Measurements from ENCODE around the gene TAF1C.

DNA sequence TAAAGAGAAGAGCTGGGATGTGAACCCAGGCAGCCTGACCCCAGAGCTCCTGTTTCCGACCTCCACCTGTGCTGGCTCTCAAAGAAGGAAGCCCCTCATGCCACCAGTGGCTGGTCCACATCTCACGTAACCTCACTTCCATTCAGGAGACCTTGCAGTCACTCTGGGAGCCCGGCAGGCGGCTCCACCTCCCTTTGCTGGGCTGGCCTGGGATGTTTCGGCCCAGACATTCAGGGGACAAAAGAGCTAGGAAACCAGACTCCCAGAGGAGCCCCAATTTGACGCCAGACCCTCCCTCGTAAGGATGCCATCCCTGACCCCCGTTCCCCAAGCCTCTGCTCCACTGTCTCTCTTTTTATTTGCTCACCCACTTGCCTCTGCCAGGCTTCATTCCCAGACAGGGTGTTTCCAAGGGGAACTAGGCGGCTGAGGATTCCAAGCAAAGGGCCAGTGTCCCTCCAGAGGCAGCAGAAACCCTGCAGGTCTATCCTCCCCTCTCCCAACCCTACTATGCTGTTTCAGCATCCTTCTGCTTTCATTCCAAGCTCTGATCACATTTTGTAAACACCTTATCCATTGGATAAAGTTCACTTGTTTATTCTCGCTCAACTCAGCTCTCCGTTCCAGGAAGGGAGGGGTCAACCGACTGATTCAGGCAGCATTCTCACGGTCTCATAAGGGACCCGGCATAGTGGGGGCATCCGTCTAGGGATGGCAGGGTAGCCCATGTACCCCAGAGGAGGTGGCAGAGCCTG is 2.7 kb downstream of the TAF1C start:
- PRO-cap, result no peak

GRCh38 chr16:84186435-84187427 is at the start of gene TAF1C:
TAF1C (minus strand) TSS chr16:84187057.
- PRO-cap, result bidirectional peak, plus-strand start at chr16:84187135, minus-strand start at chr16:84187033

- PRO-cap, result no peak
These were observed 6.0 kb downstream of the ADAD2 start for GRCh38 chr16:84196920-84197391.

DNA sequence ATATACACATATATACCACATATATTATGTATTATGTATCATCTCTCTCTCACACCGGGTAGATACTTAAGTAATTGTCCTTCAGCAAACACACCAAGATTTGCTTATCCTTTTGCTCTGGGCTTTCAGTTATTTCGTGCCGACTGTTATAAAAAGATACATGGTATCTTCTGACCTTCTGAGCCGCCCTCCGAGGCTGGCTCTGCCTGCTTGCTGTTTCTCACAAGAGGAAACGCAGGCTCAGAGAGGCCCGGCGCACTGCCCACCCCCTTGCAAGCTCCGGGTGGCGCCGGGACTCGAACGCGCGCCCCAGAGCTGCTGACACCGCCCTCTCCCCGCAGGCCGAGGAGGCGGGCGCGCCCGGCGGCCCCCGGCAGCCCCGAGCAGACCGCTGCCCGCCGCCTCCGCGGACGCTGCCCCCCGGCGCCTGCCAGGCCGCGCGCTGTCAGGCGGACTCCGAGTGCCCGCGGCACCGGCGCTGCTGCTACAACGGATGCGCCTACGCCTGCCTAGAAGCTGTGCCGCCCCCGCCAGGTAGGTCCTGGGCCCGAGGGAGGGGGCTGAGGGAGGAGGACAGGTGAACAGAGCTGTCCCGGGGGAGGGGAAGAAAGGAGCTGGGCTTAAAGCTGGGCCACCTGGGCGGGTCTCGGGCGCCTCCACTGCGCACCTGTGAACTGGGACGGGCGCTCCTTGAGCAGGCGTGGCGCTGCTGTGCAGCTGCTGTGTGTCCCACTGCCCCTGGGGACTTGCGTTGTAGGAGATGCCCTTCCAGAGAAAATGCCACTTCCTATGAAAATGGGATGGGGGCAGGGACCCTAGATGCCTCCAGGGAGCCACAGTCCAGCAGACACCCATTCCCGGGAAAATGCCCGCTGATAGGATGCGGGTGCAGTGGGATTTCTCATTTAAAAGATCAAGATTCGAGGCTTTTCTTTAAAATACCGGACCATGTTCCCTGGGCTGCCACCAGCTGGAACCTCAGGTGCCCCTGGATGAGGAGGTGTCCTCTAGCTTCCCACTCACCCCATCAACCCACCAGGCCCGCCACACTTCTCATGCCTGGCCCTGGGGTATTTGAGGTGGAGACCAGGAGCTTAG is 18.3 kb downstream of the WFDC1 start:
- PRO-cap, result no peak

DNA sequence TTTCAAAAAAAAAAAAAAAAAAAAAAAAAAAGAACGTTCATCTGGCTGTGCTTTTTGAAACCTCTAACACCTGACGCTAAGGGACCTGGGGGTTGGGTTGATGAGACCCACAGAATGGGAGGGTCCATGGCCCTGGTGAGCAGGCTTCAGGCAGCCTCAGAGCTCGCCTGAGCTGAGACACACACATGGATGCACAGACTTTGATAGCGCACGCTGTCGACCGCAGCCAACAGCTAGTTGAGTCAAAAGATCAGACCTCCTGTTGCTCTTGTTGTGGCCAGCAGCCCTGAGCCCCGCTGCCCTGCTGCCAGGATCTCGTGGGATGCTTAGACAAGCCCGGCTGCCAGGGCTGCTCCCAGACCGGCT is 19.8 kb upstream of the MEAK7 start:
- PRO-cap, result no peak

DNA sequence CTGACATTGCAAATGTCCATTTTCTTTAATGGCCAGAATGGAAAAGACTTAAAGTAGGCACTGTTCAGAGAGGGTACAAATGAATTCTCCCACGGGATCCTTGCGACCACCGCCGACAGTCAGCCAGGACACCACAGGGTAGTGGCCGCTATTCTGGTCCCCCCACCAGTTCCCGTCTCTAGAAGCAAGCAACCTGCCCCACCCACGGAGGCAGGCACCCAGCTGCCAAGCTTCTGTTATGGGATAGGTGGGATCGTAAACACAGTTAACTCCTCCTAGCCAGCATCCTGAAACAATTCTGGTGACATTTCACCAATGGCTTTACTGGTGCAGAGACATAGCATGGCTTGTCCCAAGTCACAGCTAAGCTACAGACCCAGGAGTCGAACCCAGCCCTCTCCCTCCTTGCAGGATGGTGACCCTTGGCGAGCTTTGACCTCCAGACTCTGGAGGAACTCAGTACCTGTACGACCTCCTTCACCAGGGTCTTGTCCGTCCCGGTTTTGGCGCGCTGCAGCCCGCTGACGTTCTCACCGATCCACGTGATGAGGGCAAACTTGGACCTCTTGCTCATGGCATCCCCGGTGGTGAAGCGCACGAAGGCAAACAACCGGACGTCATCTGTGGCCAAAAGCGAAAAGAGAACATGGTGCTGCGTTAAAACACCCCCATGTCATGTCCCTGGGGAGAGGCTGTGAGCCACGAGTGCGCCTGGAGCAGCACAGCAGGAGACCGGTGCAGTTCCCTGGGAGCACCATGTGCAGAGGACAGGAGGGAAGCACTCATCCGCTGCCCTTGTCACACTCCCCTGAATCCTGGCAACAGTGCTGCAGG is 28.0 kb downstream of the COTL1 start:
- PRO-cap, result no peak

- PRO-cap, result unidirectional peak, plus-strand start at chr16:84594423
These were observed 23.8 kb downstream of the COTL1 start for GRCh38 chr16:84593726-84594752.

GRCh38 chr16:84613554-84614710 is 3.9 kb downstream of the COTL1 start:
- PRO-cap, result unidirectional peak, minus-strand start at chr16:84614333

DNA sequence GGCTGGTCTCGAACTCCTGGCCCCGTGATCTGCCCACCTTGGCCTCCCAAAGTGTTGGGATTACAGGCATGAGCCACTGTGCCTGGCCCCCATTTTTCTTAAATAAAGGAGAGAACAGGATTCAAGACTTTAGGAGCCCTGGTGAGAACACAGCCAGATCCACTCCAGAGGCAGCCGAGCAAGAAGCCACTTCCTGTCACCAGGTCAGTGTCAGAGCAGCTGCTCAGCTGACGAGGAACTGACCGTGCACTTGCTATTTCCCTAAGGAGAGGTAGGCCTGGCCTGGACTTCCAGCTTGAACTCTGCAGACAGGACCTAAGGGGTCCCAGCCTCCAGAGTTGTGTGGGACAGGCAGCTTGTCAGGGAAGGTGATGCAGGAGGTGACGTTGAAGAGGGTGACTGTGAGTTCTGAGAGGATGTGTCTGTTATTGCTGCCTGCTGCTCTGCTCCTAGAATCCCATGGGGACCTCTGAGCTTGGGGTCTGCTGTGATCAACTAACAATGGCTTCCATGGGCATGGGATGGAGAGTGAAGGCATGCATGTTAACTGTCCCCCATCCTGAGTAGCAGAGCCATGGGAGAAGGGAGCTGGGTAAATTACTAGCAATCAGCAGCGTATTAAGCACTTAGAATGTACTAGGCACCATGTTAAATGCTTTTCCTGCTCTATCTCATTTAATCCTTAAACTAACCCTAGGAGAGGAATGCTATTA is 7.0 kb upstream of the KLHL36 start:
- PRO-cap, result no peak

GRCh38 chr16:84663365-84664416 is 15.4 kb downstream of the KLHL36 start:
- PRO-cap, result no peak

DNA sequence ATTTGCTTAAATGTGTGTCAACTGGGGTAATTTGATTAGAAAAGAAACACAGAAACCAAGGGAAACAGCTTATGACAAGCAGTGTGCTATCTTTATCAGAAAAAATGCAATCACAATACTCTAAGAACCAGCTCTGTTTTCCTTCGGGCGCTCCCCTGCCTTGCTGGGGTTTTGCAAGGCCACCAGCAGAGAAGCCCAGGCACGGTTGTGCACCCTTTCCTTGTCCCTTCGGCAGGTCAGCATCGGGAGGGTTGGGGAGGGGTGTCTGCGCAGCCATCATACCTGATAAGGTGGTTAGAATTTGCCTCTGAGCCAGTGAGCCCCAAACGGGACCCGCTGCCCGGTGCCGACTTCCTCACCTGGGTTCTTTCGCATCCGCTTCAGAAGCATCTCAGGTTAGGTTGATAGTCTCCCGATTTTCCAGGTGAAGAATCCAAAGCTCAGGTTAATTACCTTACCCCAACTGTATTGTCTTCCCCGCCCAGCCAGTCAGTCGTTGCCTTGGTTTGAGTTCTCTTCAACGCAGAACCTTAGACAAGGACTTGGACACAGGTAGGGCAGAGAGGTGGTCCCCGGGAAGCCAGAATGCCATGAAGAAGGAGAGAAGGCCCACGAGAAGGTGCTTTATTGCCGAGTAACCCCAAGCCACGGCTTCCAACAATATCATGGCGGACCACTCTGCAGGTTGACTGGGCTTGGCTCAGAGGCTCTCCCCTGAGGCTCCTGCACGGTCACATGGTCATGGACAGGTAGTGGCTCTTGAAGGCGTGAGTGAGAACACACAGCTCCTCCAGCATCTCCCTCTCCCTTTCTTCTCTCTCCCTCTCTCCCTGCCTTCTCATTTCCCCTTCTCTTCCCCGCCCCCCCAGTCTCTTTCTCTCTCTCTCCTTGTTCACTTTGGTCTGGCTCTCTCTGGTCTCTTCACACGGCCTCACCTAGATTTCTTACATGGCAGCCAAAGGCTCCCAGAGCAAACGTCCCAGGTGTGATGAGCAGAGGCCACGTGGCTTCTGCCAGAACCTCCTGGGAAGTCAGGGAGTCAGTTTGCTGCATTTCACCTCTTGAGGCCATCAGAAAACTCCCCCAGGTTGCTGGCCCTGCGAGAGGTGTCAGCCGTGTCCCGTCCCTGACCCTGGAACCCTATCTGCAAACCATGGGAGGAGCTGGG is 19.9 kb downstream of the KLHL36 start:
- PRO-cap, result no peak

- PRO-cap, result no peak
These were observed 24.1 kb downstream of the USP10 start for GRCh38 chr16:84723699-84724526.

DNA sequence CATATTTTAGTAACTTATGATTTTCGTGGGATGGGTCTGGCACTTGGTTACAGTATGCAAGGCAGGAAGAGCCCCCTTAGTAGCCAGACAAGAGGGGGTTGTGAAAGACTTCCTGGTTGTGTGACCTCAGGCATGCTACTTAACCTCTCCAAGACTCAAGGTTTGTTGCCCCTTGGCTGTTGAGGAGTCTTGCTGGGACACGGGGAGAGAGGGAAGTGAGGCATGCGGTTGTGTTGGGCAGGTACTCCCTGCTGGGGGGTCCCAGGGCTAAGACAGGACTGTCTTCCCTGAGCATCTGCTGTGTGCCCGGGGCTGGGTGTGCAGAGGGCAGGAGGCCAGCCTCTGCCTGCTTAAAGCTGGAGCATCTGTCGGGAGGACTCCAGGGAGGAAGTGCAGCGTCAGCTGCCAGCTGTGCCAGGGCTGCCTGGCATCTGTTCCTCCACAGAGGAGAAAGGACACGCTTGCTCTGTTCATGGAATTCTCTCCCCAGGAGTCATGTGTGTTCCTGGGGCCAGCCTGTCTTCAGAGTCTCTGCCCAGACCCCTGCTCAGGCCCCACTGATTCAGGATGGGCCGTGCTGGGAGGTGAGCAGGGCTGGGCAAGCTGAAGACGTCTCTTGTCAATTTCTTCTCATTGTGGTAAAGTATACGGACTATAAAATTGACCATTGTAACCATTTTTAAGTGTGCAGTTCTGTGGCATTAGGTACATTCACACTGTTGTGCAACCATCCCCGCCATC is 24.1 kb downstream of the CRISPLD2 start:
- PRO-cap, result no peak

GRCh38 chr16:84985214-84985718 is 26.1 kb downstream of the ZDHHC7 start:
- PRO-cap, result no peak

DNA sequence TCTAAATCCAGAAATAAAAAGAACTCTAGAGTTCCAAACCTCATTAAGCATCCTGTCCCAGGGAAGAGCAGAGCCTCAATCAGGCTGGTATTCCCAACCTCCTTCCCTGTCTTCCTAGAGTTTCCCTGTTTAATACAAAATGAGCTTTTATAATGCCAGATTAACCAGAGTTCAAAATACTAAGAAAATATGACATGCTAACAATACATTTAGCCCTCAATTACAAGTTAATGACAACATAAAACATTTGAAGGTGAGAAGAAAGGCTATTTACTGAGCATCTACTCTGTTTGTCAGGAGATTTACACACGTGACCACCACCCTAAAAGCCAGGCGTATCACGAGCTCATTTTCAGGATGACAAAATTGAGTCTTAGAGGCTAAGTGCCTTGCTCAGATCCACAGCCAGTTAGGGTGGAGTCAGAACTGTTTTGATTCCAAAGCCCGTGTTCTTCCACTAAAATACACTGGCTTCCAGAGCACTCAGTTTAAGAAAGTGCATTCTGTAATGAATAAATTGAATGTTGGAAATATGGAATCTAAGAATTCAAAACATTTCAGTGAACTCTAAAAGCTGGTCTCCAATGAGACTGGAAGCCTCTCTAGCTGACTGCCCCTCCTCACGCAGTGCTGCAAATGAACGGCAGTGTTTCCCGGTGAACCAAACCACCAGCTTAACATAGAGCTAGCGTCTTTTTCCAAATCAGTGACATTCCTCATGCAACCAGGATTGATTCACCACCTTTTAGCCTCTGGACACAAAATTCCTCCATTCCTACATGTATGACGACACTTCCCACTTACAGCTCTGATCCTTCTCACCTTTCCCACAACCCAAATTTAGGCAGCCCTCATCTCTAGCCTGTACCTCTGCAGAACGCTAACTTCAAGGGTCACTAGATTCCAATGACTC is 6.0 kb downstream of the ZDHHC7 start:
- PRO-cap, result no peak

- PRO-cap, result no peak
These were observed 4.6 kb upstream of the ZDHHC7 start for GRCh38 chr16:85015952-85016411.

- PRO-cap, result no peak
These were observed 8.8 kb downstream of the CIBAR2 start for GRCh38 chr16:85103296-85103949.

GRCh38 chr16:85130199-85130708 is 18.0 kb upstream of the CIBAR2 start:
- PRO-cap, result unidirectional peak, plus-strand start at chr16:85130592

- PRO-cap, result bidirectional peak, plus-strand start at chr16:85137696, minus-strand start at chr16:85137591
These were observed 25.2 kb upstream of the CIBAR2 start for GRCh38 chr16:85137408-85138000.

GRCh38 chr16:85235709-85236349 is 123.6 kb upstream of the CIBAR2 start:
- PRO-cap, result no peak

Data from sciatic nerve (tissue), 1 donor.